Smooth muscle cell (in vitro differentiated cells): ENCODE measurements around the genes OR8D4 and ROBO3.

DNA sequence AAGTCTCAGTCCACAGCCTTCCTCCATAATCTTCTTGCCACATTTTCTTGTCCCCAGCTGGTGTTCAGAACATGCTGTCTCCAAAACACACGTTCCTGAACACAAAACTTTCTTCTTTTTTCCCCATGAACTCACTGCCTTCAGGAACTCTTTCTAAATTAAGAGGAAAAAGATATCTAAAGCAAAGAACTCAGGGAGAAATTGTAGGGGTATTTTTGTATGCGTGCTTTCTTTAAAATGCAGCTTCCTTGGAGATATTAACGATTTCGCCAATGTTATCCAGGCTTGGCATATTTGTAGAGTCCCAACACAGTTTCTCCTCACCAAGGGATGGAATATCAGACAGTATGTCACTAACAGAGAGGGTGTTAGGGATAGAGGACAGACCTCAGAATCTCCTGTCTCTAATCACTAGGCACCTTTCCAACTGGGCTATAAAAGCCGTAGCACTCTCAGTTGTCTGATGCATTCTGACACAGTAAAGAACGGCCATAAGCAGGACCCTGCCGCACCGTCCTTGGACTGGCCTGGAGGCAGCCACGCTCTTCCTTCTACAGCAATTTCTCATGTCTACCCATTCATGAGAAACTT lies 232.9 kb upstream of the BLID start:
- RAMPAGE, long total RNA, result no peak

- RAMPAGE, long total RNA, result no peak
Measured at GRCh38 chr11:122715907-122716354, 60.4 kb downstream of the UBASH3B start.

GRCh38 chr11:122749933-122750458 lies 88.3 kb upstream of the CRTAM start:
- RAMPAGE, long total RNA, result no peak

DNA sequence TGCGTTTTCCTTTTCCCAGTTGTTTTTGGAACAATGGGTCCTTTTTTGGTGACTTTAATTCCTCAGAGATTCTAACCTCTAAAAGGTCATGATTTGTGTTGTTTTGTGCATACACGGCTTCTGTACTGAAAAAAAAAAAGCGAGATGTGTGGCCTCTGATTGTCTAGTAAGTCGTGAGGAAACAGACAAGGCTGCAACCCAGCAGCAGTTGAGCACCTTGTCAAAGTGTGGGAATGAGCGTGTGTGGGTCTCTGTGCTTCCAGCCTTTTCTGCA lies 64.4 kb upstream of the CRTAM start:
- RAMPAGE, long total RNA, result no peak

DNA sequence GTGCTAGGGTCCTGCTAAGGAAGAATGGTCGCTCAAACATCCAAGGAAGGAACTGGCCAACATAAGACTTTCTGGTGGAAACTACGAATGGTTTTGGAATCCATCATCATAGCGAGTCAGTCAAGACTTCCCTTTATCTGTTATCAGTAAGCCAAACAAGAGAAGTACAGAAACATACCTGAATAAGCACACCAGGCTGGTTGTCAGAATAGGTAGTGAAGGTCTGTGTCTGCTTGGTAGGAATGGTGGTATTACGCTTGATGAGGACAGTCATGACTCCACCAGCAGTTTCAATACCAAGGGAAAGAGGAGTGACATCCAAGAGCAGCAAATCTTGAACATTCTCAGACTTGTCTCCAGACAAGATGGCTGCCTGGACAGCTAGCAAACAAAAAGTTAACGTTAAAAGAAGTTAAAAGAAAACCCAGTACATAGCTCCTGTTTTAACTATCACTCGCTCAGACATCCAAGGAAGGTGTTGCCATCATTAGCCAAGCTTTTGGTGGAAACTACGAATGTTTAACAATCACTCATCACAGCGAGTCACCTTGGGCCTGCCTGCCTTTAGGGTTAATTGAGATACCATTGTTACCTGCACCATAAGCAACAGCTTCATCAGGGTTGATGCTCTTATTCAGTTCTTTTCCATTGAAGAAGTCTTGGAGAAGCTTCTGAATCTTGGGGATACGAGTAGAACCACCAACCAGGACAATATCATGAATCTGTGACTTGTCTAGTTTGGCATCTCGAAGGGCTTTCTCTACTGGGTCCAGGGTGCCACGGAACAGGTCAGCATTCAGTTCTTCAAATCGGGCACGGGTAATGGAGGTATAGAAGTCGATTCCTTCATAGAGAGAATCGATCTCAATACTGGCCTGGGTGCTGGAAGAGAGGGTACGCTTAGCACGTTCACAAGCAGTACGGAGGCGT lies 2.8 kb downstream of the HSPA8 start:
- RAMPAGE, long total RNA, result no peak

- RAMPAGE, long total RNA, result no peak
Measured at GRCh38 chr11:123307883-123308350, 112.9 kb upstream of the CLMP start.

GRCh38 chr11:123364061-123364520 lies 66.0 kb upstream of the GRAMD1B start:
- RAMPAGE, long total RNA, result no peak

DNA sequence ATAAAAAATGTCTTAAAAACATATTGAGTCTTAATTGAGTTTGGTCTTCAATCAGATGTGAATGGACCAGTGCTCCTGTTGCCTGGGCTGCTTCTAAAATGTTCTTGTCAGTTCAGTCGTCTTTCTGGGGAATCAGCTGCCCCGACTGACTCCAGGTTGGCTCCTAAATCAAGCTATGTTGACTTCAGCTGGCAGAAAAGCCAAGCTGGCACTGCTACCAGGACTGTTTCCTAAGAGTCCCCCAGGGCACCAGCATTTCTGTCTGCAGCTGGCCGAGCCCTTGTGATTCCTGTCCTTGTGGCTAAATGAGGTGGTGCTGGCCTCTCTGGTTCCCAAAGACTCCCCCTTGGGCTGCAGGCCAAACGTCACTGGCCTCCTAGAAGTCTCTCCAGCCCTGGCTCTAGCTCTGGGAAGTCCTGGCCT lies 31.0 kb downstream of the GRAMD1B start:
- RAMPAGE, long total RNA, result no peak

DNA sequence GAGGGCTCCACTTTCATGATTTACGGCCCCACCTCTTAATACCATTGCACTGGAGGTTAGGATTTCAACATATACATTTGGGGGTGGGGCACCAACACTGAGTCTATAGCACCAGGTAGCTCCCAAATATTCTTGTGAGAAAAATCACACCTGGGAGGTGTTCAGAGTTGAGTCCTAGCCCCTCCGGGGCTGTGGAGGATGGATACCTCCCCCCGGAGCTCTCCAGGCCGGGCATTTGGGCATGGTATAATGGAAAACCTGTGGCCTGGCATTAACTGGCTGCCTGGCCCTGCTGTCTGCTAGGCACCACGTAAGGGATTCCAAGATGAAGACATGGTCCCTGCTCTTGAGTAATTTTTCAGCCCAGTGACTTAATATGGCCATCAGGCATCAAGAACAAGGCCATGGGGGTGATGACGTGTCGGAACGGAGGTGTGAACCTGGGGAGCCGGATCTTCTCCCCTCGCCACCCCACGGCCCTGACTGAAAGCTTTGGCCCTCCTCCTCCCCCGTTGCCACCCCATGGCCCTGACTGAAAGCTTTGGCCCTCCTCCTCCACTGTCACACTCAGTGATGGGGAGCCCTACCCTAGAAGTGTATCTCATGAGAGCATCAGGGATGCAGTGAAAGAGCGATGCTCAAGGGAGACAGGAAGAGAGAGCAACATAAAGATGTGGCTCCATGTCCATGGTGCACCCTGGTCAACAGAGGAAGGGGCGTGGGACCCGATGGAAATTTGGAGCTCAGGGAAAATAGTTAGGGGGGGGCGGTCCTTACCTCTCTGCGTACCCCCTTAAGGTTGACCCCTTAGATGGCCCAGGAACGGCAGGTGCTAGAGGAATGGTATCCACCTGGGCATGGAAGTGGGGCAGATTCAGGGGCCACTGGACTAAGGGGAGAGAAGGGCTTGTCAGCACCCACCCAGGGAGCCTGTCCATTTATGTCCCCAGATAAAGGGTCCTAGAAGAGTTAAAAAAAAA lies 58.4 kb downstream of the GRAMD1B start:
- RAMPAGE, long total RNA, result no peak

DNA sequence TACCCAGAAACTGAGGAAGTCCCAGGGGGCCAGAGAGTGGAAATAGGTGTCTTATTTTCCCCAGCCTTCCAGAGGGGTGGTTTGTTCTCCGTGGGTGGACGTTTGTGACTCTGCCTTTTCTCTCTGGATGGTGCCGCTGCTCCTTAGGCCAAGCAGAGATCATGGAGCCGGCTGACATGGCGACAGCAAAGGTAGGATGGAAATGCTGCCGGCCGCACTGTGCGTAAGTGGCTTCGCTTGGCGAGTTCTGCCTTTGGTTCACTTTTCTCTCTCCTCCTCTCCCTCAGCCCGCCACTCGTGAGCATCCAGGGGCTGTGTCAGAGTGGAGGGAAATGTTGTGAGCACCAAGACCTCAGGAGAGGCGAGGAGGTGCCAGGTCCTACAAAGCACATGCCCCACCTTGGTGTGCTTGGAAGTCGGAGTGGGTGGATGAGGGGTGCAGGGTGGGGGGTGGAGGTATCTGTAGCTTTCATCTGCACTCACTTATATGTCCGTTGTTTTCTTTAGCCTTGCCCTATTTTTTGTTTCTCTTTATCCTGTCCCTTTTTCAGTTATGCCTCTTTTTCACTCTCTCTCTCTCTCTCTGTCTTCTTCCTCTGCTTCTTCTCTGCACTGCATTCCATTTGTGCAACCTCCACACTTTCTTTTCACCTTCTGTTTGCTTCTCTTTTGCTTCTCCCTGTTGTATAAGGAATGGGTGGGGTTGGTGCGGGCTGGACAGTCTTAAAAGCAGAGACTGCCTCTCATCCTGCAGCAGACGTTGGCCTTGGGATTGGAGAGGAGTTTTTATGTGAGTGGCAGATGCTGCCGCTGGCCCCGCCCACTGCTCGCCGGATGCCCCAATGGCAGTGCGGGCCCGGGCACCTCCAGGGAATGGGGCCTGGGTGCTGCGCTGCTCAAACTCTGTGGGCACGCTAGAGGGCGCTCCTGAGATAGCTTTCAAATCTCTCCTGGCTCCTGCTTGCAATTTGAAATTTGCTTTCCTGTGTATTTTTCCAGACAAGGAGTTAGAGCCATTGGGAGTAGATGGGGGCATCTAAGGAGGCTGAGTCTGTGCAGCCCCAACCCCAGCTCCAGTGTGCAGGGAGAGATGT lies 80.8 kb downstream of the GRAMD1B start:
- RAMPAGE, long total RNA, result no peak

DNA sequence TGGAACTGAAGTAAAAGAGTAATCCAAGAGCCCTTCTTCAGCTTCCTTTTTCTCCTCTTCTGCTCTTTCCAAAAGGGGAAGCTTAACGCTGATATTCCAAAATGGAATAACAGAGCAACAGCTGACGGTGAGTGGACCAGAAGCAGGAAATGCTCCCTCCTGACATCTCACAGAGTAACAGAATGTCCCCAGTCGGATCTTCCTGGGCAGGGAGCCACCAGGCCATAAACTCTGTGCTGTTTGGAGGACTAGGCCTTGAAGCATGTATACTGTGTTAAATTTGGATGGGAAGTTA lies 920 bp upstream of the SCN3B start:
- RAMPAGE, long total RNA, result no peak

DNA sequence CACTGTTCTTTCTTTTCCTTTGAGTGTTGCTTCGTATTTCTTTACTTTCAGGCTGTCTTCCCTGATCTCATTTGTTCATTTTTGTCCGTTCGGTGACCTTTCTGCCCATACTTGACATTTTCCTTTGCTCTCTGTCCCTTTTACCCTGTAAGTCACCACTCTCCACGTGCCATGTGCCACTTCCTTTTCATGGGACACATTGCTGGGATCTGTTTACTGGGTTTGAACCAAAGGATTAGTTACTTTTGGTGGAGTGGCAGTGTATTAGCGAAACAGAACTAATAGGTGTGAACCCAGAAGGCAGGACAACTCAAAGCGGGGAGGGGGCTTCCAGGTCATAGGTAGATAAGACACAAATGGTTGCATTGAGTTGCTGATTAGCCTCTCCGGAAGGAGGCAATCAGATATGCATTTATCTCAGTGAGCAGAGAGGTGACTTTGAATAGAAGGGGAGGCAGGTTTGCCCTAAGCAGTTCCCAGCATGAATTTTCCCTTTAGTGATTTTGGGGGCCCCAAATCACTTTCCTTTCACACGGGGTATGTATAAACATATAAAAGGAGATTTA lies 859 bp upstream of the ZNF202 start:
- RAMPAGE, long total RNA, result no peak

GRCh38 chr11:123901959-123902376 lies at the start of gene OR8D4:
TSS of gene OR8D4 (plus strand) at chr11:123902167.
- RAMPAGE, long total RNA, result no peak

DNA sequence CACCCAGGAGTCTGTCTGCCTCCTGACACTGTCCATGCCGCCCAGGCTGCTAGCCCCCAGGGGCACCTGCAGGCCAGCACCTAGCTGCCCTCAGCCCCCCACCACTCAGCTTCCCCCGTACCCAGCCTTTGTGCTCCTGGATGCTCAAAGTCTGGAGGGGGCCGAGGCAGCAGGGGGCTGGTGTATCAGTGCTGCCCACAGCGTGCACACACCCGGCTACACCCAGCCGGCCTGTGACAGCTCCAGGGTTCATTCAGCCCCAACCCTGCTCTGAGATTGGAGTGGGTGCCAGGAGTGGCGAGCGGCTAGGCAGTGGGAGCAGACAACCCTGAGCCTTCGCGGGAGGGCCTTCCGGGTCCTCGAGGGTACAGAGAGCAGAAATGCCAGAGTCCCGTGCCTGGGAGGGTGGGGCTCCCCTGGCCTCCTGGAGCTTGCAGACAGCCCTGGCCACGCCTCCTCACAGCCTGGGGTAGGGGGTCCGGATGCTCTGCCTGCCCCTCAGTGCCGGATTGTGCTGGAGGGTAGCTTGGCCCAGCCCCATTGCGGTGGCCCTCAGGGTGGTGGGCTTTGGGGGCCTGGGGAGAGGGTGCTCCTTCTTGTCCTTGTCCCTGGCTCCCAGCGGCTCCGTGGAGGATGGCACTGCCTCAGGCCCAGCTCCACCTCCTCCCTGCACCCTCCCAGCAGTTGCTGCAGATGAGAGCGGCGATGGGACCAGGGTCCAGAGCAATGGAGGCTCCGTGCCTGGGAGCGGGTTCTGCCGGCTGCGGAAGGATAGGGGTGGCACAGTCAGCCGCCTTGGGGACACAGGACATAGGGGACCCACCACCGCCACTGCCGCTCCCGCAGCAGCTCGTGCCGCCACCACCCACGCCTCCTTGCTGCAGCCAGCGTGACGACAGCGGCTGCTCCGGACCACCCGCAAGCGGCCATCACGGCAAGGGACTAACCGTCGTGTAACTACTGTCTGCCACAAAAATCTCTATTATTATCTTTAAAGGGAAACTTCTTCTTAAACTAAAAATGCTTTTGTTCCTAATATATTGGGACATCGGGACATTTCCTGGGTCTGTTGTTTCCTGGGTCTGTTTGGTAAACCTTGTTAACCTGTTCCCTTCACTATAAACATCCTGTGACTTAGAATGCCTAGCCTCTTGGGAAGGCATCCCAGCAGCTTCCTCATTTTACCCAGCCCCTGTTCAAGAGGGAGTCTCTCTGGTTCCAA lies 34.9 kb upstream of the OR10G7 start:
- RAMPAGE, long total RNA, result no peak

- RAMPAGE, long total RNA, result no peak
Measured at GRCh38 chr11:124724858-124726041, 14.5 kb upstream of the NRGN start.

- RAMPAGE, long total RNA, result no peak
Measured at GRCh38 chr11:124798870-124799295, 1.3 kb downstream of the MSANTD2 start.

DNA sequence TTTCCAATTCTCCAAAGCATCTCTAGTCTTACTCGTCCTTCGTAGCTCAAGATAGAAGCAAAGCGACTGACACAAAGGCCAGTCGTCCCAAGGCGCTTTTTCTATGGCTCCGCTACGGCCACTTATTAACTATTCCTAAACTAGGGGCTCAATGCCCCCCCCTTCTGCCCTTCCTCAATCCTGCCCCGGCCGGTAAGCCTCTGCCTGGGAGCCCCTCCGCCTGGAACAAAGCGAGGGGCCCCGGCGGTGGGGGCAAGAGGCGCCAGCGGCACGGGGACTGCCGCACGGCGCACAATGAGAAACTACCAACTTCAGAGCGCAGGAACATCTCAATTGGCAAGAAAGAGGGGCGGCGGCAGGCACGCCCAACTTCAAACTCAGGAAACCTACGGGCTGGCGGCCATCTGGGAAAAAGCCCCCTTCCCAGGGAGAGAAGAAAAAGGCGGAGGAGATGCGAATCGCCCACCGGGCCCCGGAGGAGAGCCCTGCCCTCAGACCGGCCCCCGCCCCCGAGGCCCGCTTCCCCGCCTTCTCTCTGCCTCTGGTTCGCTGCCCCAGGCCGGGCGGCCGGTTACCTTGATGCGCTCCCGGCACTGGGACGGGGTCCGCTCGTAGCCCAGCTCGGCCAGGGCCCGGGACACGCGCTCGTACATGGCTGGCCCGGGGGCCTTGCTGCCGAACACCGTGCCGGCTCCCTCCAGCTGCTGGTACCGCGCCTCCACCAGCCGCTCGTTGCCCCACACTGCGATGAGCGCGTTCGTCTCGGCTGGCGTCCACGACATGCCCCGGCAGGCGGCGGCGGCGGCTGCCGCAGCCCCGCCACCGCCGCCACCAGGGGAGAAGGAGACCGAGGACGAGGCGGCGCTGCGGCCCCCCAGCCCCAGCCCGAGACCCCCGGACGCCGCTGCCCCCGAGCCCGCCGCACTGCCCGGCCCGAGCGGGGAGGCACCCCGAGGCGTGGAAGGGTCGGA lies 625 bp downstream of the MSANTD2 start:
- RAMPAGE, long total RNA, result no peak

DNA sequence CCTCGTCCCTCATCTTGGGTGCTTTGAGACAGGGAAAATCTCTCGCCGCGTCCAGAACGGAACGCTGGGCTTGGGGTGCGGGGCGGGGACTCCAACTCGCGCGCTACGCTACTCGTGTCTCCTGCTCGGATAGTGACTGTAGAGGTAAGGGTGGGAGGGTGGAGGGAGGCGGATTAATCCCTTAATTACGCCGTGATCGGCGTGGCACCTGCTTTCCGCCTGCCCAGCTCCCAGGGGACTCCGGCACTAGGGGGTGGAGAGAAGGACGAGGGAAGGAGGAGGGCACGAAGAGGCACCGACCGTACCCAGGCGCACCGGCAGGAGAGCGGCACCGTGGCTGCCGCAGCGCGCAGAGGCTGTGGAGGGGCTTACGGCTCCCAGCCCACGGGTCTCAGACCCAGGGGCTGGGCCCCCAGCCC lies at the start of gene ROBO3:
TSS of gene ROBO3 (plus strand) at position 302 of the 419 bp plus-strand sequence.
- RAMPAGE, long total RNA, result no peak

GRCh38 chr11:124934688-124935300 lies 1.1 kb downstream of the HEPACAM start:
- RAMPAGE, long total RNA, result no peak

GRCh38 chr11:125082859-125083576 lies 19.9 kb downstream of the SLC37A2 start:
- RAMPAGE, long total RNA, result no peak